Amniotic epithelial cell (primary cell): ENCODE measurements around a stretch of chr10.

- RRBS, result 30% methylated on average over 3 of the region's 10 CpGs
These were observed 60.1 kb downstream of the CHST15 start for GRCh38 chr10:124033293-124033772.

DNA sequence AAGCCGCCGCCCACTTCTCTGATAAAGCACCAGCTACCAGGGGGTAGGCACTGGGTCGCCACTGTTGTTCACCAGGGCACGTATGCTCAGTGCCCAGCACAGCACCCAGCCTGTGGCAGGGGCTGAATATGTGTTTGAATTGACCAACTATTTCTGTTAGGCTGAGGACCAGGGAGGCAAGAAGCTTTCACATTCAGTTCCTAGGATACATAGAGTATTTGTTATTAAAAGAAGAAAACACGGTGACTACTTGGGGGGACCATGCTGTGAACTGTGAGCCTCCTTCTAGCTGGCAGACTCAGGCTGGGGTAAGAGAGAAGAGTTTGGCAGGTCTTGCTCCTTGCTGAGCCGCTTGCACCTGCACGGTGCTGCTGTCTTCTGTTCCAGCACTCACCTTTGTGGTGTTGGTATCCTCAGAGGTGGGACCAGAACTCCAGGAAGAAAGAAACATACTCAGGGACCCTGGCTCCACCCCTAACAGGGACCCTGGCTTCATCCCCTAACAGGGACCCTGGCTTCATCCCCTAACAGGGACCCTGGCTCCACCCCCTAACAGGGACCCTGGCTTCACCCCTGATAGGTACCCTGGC is 59.2 kb downstream of the CHST15 start:
- RRBS, result no CpG with 5 or more reads among the region's 7 CpGs

- RRBS, result no CpG with 5 or more reads among the region's 11 CpGs
These were observed 53.0 kb downstream of the CHST15 start for GRCh38 chr10:124040287-124040854.

- RRBS, result no CpG with 5 or more reads among the region's 8 CpGs
These were observed 3.9 kb downstream of the CHST15 start for GRCh38 chr10:124089377-124090086.

- RRBS, result no CpG with 5 or more reads among the region's 12 CpGs
These were observed 12.8 kb upstream of the CHST15 start for GRCh38 chr10:124106061-124106799.

GRCh38 chr10:124221136-124221708 is 127.8 kb upstream of the CHST15 start:
- RRBS, result no CpG with 5 or more reads among the region's 9 CpGs

GRCh38 chr10:124221929-124222431 is 128.6 kb upstream of the CHST15 start:
- RRBS, result no CpG with 5 or more reads among the region's 15 CpGs

- RRBS, result no CpG with 5 or more reads among the region's 16 CpGs
These were observed 39.8 kb downstream of the OAT start for GRCh38 chr10:124378822-124379411.

- RRBS, result no CpG with 5 or more reads among the region's 9 CpGs
These were observed 3.7 kb downstream of the LHPP start for GRCh38 chr10:124465212-124465749.

DNA sequence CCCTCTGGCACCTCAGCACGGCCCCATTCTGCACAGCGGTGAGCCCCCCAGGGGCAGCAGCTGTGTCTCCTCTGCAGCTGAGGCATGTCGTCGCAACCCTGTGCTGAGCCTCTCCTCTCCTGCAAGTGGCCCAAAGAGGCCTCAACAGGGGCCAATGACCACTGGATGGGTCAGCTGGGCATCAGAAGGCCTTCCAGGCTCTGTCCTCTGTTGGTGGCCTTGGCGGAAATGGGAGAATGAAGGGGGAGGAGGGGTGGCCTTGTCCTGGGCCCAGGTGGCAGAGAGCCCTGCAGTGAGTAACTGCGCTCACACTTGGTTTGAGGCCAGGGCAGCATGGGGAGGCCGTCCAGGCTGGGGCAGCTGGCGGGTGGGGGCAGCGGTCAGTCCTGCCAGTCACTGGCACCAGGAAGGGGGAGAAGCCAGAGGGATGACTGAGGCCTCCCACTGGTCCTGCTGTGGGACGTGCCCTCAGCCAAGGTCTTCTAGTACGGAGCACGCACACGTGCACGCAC is 59.8 kb downstream of the LHPP start:
- RRBS, result no CpG with 5 or more reads among the region's 14 CpGs

DNA sequence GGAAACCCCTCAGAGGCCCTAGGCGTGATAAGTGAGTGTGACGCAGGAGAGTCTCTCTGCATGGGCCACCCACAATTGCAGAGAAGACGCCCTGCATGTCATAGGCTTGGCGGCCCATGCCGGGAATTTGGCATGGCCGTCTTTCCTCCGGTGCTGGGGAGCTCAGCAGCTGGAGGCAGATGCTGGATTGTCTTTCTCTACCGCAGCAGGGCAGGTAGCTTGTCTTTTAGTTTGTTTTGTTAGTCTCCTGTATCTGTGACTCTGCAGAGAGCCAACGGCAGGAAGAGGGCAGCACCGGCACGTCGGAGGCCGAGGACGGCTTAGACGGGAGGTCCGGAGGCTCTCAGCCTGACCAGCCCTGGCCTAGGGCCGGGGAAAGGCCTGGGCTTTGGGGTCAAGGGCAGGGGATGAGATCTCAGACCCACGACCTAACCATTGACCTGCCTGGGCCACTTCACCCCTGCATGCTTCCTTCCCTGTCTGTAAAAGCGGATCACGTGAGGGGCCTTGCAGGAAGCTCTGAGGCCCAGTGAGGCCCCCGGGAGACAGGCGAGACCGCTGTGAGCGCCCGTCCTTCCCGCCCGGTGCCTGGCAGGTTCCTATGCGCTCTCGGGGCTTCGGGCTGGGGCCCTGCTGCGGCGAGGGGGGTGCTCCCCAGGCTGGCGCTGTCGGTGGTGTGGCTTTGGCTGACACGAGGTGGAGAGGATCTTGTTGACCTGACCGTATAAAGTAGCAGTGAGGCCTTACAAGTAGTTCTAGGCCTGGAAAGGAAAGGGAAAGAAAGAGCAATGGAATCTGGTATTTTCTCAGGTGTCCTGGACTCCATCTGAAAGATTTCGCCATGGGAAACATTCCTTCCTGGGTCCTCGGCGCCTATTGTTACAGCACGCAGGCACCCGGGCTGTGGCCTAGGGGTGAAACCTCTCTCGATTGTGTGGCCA is 72.8 kb downstream of the LHPP start:
- RRBS, result 46% methylated on average over 14 of the region's 42 CpGs

DNA sequence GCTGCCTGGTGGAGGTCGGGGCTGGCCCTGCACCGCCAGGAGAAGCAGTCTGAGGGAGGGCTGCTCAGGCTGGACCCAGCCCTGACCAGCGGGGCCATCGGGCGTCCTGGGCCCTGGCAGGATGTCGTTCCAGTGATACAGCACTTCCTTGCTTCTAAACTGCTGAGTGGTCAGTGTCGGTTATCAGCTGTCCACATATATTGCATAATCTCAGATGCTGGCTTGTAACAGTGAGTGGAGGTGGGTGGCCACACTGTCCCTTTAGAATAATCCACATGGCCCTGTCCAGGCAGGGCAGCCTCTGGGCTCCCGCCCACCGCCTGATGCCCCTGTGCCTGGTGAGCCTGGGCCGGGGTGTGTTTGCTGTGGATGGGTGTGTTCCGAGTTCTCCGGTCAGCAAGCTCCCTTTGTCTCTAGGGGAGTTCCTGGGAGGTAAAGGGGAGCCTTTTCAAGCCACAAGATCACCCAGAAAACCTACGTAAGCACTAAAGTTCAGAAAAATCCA is 86.1 kb downstream of the LHPP start:
- RRBS, result 0% methylated on average over 2 of the region's 13 CpGs

DNA sequence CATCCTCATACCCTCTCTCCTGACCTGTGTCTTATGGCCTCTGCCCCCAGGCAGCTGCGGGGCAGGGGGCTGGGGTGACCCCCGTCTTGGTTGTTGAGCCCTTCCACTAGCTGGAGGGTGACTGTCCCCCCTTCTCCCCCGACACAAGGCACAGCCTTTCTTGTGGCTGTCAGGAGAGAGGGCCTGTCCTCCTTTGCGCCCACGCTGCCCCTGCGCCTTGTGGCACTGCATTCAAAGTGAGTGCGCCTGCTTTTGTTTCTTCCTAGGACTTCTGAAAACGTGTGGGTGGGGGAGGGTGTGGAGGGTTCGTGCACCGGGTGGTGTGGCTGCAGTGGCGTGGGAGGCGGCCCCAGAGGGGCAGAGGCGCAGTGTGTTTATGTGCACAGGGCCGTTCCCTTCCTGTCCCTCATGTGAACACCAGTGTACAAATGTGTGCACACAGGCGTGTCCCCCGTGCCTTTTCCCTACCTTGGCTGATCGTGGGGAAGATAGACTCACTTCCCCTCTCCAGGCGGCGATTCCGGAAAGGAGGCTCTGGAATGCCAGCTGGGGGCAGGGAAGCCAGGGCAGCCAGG is 88.7 kb downstream of the LHPP start:
- RRBS, result no CpG with 5 or more reads among the region's 20 CpGs

- RRBS, result 71% methylated on average over 1 of the region's 20 CpGs
These were observed 98.7 kb downstream of the LHPP start for GRCh38 chr10:124560039-124561058.

- RRBS, result no CpG with 5 or more reads among the region's 32 CpGs
These were observed 126.7 kb downstream of the FAM53B start for GRCh38 chr10:124617239-124618042.

DNA sequence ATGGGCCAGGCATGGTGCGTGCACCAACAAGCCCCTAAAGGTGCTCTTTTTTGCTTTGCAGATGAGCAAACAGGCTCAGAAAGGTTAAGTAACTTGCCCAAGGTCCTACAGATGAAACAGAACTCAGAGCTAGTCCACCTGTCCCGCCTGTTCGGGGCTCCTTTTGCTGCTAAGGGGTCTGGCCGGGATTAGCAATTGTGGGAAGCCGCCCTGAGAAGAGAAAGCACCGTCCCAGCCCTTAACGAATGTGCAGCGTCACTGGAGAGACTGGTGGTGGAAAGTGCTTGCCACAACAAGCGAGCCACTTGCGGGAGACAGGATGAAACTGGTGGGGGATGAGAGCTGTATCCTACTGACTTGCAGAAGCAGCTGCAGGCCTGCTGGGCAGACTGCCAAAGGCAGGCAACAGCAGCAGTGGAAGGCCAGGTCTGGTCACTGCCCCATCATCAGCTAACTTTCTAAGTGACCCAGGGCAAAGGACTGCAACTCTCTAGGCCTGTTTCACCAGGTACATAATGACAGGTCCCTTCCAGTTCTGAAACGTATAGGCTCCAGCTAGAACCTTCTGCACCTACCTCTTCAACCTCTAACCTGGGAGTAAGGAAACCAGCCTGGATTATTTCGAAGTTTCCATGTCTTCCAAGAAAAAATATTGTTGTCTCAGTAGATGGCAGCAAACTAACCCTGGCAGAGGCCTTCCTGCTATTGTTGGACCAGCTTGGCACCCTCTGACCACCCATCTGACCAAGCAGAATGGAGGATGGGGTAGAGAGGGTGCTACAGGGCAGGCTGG is 95.4 kb downstream of the FAM53B start:
- RRBS, result no CpG with 5 or more reads among the region's 12 CpGs

DNA sequence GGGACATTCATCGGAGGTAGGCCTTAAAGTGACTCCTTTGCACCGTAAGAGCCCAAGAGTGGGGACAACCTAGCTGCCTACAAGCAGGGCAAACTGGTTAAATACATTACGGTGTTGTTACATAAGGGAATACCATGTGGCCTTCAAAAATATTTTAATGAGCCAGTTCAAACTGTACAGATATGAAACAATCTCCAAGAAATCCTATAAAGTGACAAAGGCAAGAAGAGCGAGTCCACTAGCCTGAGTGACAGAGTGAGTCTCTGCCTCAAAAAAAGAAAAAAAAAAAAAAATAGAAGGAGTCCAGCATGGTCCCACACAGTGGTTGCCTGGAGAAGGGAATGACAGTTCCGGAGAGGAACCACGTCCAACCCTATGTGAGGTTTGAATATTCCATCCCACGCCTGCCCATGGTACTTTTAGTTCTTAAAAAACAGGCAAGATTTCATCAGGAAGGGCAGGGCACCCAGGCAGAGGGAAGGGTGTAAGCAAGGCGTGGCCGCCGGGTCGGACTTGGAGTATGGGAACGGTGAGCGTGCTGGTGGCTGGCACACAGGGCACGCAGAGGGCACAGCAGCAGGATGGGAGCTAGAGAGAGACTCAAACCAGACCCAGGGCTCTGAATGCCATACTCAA is 34.5 kb downstream of the FAM53B start:
- RRBS, result no CpG with 5 or more reads among the region's 14 CpGs

DNA sequence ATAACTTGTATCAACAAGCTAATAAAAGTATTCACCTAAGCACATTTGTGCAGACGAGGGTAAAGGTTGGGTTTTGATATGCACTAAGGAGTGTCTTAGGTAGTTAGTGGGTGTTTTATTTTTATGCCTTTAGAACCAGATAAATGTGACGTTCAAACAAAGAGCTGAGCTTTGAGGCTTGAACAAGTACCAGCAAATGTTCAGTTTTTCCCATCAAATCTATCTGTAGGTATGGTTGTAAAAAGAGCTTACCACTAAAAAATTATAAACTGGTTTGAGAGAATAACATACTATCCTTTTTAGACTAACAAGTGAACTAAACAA is 3.0 kb upstream of the FAM53B start:
- RRBS, result no CpG with 5 or more reads among the region's 2 CpGs

- RRBS, result no CpG with 5 or more reads among the region's 11 CpGs
These were observed 47.4 kb downstream of the ABRAXAS2 start for GRCh38 chr10:124849005-124849529.

DNA sequence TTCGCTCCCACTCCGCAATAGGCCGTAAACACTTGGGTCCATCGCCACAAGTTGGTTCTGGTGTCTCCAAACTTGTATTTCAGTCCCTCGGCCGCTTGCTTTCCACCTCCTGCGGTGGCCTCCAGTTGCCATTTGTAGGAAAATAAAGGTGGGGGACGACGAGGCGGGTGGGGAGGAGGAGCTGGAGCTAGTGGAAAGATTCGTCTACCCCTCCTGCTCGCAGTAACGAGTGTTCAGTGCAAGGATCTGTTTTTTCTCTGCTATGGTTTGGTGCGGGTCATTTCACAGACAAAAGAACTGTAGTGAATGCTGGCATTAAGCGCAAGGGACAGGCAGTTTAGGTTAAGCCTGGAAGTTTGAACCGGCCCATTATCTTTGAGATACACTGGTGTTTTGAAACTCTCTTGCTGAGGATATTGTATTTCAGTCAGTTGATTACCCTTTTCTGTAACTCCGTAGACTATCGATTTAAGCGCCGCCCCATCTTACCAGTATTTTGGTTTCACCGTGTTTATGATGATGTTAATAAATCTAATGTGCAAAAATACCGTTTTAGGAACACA is 24.2 kb upstream of the ZRANB1 start:
- RRBS, result no CpG with 5 or more reads among the region's 22 CpGs